HT-29 (cell line): Measurements from ENCODE around the genes SIK3 and RNF214.

DNA sequence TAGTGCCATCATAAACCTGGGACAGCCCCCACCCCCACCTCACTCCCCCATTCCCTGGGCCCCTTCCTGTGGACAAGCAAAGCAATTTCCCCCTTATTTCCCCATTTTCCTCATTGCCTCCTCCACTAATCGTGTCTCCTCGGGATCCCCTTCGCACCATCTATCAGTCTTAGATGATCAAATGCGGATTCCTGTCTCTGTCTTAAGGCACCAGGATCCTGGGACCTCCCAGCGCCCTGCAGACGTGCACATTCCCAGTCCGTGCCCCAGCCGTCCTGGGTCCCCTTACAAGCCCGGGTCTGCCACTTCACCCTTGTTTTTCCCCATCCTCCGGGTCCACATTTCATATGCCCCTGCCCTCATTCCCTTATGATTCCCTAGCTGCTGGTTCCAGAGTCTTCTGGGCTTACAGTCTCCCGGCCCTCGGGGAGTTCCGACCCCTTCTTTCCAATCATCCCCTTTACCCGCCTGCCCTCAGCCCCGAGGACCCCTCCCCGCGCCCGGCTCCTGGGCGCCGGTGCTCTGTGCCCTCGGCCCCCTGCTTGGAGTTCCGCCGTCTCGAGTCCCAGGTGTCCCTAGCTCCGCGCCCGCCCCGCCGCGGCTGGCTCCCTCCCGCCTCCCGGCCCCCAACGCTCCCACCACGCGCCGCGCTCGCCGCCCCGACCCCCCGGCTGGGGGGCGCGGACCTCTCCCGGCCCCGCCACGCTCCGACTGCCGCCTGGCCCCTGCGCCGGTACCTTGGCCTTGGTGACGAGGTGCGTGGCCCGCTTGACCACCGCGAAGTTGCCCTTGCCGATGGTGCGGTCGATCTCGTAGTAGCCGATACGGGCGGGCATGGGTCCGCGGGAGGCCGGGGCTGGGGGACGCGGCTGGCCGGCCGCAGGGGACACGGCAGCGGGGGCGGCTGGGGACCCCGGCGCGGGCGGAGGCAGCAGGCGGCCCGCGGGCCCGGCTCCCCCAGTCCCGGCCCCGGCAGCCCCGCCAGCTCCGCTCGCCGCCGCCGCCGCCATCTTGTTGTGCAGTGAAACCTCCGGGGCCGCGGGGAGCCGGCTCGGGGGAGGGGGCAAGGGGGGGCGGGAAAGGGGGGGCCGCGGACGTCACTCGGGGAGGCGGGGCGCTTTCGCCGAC, at the start of gene SIK3:
Gene SIK3 (minus strand): TSS at position 1,023 of the 1,128 bp plus-strand sequence.
- RAMPAGE, long total RNA, result no peak

DNA sequence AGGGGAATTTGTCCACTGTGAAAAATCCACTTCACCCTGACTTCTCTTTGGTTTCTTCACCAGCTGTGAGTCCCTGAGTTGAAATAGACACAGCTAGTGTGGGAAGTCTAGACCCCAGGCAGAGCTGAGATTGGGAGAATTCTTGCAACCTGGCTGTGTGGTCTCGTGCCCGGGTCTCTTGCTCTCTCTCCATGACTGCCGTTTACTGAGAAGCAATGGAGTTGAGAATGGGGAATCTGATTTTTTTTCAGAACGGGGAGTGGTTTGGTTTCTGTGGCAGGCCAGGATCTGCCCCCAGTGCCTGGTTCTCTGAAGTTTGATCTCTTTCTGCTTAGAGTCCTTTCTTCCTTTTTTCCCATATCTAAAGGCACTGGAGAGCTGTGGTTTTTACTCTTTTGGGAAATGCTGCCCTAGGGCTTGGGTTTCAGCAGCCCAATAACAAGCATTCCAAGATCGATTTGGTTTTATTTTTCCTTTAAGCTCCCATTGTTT, 1.5 kb downstream of the SIDT2 start:
- RAMPAGE, long total RNA, result no peak

DNA sequence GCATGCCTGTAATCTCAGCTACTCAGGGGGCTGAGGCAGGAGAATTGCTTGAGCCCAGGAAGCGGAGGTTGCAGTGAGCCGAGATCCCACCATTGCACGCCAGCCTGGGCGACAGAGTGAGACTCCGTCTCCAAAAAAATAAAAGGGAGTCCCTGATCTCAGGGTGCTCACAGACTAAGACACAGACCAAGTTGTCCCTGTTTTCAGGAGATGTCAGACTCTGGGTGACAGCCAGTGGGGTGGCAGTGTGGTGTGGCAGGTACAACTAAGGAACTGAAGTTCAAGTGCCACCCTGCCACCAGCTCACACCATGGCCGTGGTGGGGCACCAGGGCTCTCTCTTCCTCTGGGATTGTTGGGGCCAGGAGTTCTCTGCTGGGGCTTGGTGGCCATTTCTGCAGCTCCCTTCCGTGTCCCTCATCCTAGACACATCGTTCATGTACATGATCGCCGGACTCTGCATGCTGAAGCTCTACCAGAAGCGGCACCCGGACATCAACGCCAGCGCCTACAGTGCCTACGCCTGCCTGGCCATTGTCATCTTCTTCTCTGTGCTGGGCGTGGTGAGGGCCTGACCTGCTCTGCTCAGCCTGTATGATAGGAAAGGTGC, 7.6 kb upstream of the TAGLN start:
- RAMPAGE, long total RNA, result no peak

- RAMPAGE, long total RNA, result no peak
Measured at GRCh38 chr11:117196865-117197656, 2.1 kb upstream of the TAGLN start.

DNA sequence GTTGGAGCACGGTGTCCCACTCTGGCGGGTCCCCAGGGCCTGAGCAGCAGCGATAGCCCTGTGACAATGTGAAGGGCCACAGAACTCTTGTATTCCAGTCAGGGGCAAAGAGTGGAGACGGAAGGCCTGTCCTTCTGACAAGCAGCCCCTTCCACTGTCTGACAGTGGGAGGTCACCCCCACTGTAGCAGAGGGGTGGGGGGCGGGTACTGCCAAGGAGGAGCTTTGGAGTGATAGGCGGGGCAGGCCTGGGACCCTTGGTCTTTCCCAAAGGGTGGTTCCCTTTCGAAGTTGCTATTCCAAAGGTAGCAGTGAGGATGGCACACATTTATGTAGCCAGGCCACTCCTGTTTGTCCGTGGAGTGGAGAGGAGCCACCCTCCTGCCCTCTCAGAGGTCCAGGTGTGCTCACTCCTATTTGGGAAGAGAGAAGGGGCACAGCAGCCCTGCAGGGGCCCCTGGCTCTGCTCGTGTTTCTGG, 724 bp downstream of the TAGLN start:
- RAMPAGE, long total RNA, result no peak

DNA sequence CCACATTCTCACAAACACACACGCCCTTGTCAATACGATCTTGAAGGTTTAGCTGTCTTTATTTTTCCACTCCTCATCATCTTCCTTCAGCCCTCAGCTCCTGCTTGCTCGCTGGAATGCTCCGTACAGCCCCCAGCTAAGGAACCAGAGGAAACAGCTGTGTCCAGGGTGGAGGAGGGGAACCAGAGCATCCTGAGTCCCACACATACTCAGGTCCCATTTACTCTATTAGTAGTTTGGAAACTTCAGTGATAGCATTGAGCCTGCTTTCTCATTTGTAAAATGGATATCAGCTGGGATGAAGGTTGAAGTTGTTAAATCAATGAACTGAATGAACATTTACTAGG, 13.3 kb downstream of the PCSK7 start:
- RAMPAGE, long total RNA, result no peak

GRCh38 chr11:117224181-117225118, 7.4 kb downstream of the PCSK7 start:
- RAMPAGE, long total RNA, result no peak

DNA sequence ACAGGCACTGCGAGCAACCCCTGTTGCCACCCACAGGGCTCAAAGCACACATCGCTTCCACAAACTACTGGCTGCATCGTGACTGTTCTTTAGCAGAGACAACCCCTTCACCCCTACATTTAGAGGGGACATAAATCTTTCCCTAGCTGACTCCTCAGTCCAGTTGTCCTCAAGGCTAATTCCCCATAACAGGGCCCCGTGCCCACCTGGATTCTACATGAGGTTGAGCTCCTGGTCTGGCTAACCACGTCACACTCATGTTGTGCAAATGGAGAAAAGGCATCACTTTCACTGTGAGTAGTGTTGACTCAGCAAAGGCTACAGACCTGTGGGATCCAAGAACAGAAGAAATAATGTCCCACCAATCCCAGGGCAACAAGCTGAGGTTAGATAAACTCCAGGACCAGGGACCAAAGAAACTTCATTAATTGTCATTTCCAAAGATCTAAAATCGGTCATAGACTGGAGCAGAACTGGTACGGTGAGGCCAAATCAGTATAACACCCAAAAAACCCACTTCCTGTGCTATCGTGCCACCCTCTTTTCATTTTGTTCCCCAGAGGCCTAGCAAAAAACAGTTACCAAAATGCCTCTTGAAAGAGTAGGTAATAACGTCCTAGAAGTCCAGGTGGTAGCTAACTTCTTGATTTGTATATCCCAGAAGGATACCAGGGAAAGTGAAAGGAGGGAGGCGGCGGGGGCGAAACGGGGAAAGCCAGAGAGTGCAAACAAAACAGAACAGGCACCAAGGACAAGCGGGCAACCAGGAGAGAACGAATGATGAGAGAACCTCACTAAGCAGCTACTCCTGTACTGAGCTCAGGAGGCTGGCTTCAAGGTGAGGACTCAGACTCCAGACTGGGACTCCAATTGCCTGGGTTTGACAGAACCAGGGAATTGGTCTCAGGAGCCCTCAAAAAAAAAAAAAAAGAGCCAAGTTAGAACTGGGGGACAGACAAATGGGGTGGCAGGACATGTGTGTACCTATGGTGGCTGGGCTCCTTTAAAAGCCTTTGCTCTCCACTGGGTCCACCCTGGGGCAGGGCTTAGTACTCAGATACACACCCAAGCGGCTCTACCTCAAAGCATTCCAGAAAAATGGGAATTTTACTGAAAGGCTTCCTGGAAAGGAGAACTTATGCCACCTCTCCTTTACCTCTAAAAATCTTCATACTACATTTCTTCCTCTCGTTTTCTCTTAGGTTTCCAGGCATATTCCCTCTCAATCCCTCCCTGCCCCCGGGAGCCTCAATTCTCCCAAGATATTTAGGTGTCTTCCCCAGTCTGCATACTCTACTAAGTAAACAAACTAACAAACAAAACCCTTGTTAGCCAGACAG, 1.3 kb downstream of the PCSK7 start:
- RAMPAGE, long total RNA, result no peak

DNA sequence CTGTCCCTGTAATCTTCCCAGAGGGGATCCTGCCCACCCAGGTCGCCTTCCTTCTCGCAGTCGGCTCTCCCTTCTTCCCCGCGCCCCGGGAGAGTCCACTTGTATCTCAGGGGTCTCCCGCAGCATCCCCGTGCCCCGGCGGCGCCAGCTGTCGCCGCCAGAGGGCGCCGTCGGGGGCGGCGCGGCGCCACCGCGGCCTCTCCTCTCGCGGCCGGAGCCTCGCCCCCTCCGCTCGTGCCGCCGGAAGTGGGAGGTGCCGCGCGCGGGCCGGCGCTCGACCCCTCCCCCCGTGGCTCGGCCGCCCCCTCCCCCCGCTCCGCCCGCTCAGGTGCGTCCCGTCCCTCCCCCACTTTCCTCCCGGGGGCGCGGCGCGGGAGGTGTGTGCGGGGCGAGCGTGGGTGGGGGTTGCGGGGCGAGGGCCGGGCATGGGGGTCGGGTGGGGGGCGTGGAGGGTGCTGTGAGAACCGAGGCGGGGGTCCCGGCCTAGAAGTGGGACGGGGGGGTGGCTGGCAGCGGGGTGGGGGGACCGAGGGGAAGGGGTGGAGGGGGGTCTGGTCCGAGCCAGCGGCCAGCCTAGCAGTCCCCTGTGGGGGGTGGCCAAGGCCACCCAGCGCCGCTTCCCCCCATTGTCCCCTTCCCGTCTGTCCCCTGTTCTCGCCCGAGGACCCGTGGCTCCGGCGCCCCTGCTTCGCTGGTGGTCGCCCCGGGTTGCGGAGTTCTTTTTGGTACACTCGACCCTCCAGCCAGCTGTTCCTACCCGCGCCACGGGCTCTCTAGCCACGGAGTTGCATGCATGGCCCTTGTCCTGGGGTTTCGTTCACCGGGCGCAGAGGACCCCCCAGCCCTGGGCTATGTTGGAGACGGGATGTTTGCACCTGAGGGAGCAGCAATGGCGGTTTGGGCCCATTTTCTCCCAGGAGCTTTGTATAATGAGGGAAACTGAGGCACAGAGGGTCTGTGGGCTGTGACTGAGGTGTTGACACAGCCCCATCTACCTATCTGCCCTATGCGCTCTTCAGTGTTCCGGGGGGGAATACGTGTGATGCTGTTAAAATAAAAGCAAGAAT, at the start of gene RNF214:
Gene RNF214 (plus strand): TSS at position 273 of the 1,067 bp plus-strand sequence.
- RAMPAGE, long total RNA, result no peak

- RAMPAGE, long total RNA, result no peak
Measured at GRCh38 chr11:117647251-117647450, 149.9 kb downstream of the DSCAML1 start.

DNA sequence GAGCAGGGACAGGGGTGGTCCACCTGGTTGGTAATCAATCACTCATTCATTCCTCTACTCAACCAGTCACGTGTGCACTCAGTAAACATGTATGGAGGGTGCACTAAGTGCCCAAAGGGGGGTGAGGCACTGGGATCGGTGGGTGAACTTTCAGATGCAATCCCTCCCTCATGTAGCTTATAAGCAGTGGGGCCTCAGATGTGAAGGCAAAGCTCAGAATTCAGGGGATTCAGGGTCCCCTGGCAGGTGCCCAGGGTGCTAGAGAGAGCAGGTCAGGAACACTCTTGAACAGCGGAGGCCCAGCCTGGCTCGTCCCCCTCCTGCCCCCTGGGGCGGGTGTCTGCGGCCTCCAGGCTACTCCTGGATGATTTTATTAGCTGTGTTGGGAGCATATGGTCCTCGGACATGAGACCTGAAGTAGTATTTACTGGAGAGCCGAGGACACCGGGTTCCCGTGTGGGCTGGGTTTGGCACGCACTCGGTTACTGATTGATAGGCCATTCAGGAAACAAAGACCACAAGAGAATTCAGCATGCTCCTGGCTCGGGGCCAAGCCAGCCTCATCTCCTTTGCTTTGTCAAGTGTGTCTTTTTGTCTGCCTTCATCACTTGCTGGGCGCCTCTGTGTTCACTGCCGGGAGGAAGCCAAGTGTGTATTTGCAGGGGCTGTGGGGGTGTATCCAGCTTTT, 9.9 kb downstream of the FXYD2 start:
- RAMPAGE, long total RNA, result no peak

DNA sequence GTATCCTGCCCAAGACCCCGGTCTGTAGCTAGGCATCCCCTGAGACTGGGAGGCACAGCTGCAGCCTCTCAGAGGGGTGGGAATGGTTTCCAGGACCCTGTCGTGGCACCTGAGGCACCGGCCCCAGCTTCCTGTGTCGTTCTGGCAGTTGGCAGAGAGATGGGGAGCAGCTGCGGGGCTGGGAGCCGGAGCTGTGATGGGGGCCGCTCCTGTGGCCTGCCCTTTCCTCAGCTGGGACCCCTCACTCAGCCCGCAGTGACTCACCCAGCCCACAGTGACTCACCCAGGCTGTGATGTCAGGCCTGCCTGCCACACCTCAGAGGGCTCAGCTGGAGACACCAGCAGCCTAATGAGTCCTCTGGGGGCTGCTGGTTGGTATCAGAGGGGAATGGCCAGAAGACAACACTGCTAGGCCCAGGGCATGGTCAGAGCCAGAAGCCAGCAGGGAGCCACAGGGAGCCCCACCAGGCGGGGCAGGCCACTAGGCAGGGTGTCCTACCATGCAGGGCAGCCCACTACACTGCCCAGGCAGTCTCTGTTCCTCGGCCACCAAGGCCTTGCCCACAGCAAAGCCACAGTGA, 4.1 kb upstream of the FXYD2 start:
- RAMPAGE, long total RNA, result no peak

DNA sequence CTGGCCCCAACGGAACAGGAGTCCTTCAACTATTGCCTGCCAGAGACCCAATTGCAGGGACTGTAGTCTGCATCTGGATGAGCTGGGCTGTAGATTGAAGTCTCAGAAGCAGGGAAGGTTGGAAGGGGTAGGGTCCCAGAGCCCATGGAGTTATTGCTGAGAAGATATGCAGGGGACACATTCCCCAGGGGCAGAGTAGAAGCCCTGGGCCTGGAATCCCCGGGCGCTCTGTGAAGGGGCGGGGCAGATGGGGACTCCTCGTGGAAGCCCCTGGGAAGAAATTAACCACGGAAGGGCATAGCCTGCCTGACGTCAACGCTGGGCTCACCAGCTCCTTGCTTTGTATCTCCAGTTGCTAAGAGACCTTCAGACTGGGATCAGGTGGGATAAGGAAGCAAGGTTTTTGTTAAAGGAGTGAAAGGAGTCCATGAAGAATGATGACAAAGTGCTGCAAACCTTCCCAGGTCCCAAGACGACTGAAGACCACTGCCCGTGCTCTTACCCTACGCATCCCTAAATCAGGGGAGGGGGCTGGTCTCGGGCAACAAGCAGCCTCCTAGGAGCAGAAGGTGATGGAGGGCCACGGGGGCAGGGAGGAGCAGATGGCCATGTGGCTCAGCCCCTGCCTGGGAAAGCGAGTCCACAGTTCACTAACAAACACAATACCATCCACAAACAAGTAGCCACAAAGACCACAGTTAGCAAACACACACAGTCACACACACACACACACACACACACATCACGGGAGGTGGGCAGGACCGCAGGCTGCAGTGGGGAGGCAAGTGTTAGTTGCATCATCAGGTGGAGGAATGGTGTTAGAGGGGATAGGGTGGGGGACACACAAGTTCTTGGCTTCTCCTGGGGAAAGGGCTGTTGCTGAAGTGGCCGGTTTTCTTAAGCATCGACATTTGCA, 13.0 kb upstream of the FXYD2 start:
- RAMPAGE, long total RNA, result no peak

DNA sequence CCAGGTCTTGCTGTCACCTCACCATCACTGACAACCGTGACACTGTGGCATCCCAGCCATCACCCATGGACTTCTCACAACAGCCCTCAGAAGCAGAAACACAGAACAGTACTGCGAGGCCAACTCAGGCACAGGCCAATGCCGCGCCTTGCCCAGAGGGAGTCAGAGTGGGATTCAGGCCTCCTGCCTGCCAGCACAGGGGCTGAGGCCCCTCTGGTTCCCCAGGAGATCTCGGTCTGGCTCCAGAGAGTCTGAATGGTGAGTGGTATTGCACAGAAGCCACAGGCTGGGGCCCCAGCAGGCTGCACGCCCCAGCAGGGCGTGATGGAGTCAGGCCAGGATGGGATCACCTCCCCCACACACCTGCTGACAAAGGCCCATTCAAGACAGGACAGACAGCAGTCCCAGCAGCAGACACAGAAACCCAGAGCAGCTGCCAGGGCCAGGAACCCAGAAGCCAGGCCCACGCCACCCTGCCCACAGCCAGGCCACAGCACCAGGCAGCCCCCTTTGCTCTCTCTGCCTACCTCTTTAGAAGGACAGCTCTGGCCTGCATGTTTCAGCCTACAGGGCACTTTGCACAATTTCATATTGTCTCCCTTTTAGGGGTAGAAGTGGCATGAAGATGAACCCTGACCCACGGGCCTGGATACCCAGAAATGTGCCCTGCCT, 6.3 kb downstream of the FXYD6 start:
- RAMPAGE, long total RNA, result no peak

- RAMPAGE, long total RNA, result no peak
Measured at GRCh38 chr11:117874181-117874846, 2.1 kb downstream of the FXYD6 start.

- RAMPAGE, long total RNA, result no peak
Measured at GRCh38 chr11:117930617-117931202, 1.5 kb upstream of the TMPRSS13 start.

GRCh38 chr11:117952902-117953440, 23.8 kb upstream of the TMPRSS13 start:
- RAMPAGE, long total RNA, result no peak

GRCh38 chr11:117980613-117981022, 5.6 kb upstream of the IL10RA start:
- RAMPAGE, long total RNA, result no peak

GRCh38 chr11:117993658-117994217, 7.5 kb downstream of the IL10RA start:
- RAMPAGE, long total RNA, result no peak

GRCh38 chr11:118010493-118011581, 24.6 kb downstream of the IL10RA start:
- RAMPAGE, long total RNA, result no peak